Measurements from ENCODE around the genes ATG7 and MKRN2OS.

DNA sequence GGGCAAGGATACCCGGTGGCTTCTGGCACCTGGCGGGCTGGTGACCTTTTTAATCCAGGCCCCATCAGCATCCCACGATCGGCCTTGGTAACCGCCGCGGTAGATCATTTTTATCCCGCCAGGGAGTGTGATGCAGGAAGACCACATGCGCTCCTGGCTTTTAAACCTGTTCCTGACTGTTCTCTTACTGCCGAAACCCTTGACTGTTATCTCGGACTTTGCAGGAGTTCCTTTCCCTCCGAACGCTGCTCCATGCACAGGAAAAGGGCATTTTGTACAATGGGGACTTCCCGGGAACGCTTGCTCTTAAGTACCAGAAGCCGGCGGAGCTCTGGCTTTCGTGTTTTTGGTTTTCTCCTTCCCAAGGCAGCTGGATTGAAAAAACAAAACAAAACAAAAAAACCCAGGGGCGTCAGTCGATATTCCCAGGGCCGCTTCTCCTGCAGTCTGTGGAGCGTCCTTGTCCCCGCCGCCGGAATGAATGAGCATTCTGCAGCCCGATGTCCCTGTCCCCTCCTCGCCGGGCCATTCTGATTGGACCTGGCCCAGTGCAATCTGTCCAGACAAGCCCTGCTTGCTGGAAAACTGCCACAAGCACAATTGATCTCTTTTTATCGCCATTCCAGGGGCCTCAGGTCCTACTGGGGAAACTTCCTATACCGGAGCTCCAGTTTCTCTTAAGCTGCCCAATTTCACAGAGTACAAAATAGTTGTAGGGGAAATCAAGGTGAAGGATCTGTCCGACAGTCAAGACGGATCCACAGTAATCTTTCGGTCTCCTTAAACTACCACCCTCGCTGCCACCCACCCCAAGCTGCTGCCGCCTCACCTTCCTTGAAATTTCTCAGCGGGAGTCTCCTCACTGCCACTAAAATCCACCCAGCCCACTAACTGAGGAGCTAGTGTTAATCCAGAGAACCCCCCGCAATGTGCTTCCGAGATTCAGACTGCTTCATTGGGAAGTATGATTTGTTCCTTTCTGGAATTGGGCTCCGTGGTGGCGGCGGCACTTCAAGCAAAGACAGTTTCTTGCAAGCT lies 44.9 kb downstream of the SLC6A1 start:
- RRBS = 68% methylated on average over 3 of the region's 41 CpGs
CAGE:
- cytosol, long polyA plus RNA = no peak
- long polyA plus RNA = no peak
- nucleus, long polyA plus RNA = no peak

DNA sequence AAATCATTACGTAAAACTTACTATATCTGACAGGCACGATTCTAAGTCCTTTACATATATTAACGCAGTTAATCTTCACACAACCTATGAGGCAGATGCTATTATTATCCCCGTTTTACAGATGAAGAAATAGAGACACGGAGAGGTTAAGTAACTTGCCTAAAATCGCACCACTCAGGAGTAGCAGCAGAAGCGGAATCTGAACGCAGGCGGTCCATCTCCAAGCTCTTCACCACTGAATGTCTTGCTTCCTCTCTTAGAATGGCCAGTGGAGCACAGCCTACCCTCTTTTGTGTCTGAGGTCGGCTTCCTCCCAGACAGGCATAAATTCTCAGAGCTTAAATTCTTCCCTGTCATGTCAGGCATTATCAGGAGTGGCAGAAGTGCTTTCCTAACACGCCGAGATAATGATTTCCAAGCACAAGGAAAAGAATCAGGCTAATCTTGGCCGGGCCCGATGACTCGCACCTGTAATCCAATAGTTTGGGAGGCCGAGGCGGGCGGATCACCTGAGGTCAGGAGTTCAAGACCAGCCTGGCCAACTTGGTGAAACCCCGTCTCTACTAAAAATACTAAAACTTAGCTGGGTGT lies 30.0 kb downstream of the HRH1 start:
- RRBS = no CpG with 5 or more reads among the region's 19 CpGs
CAGE:
- cytosol, long polyA plus RNA = no peak
- long polyA plus RNA = no peak
- nucleus, long polyA plus RNA = start-site peak on the minus strand centred at position 295 of the sequence, 74 bp wide, 34 and 47 reads in 2 replicates

GRCh38 chr3:11271861-11272918 lies at the start of gene ATG7:
Gene ATG7, plus strand, starts transcription at chr3:11272397.
- RRBS = 1% methylated on average over 24 of the region's 54 CpGs
CAGE:
- cytosol, long polyA plus RNA = no peak
- long polyA plus RNA = no peak
- nucleus, long polyA plus RNA = start-site peak on the plus strand at chr3:11272394-11272409, 298 and 294 reads in 2 replicates

- RRBS = no CpG with 5 or more reads among the region's 16 CpGs
CAGE:
- cytosol, long polyA plus RNA = no peak
- long polyA plus RNA = no peak
- nucleus, long polyA plus RNA = no peak
These were observed 1.7 kb downstream of the ATG7 start for GRCh38 chr3:11273608-11274613.

DNA sequence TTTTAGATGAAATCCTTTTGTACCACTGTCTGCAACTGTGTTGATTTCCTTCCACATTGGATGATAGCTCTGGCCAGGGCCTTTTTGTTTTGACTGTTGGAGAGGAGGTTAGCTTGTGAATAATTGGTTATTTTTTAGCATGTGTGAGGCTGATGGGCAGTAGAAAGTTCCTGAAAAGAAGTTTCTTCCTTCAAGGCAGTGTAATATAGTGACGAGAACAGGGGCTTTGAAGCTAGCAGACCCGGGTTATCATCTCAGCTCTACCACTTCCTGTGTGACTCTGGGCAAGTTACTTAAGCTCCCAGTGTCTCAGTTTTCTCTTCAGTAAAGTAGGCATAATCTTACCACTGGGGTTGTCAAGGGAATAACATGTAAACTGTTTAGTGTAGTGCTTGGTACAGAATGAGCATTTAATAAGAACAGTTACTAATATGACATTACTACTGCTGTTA lies 19.0 kb downstream of the ATG7 start:
- RRBS = no CpG with 5 or more reads among the region's 2 CpGs
CAGE:
- cytosol, long polyA plus RNA = no peak
- long polyA plus RNA = no peak
- nucleus, long polyA plus RNA = no peak

DNA sequence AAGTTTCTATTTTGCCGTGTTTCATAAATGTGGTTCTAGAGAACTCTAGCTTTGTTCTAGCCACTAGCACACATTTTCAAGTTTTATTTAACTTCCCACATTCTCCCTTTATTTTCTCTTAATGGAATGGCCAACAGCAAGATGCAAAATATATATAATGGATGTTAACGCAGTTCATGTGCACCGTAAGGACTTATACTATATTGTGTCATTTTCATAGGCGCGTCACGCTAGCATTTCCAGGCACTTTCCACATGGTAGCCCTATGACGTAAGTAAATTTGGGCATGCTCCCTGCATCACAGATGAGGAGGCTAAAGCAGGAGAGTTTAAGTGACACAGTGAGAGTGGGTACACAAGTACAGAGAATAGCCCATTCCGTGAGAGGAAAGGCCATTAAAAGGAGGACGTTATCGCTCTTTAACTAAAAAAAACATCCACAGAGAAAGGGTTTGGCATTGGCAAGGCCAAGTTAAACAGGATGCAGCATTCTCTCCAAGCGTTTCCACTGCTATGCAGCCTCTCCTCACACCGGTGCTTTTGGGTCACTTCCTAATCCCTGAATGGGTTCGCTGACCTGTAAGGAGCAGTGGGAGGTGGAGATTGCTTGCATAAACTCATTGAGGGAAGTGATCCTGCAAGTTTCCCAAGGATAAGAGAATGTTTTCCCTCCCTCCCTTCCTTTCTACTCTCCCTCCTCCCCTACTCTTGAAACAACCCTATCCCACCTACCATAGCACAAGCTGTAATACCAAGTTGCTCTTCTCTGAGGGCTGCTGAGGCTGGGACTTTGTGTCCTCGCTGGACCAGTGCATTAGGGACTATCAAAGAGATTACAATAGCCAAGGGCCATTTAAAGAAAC lies 147.7 kb downstream of the VGLL4 start:
- RRBS = no CpG with 5 or more reads among the region's 14 CpGs
CAGE:
- cytosol, long polyA plus RNA = no peak
- long polyA plus RNA = no peak
- nucleus, long polyA plus RNA = no peak

DNA sequence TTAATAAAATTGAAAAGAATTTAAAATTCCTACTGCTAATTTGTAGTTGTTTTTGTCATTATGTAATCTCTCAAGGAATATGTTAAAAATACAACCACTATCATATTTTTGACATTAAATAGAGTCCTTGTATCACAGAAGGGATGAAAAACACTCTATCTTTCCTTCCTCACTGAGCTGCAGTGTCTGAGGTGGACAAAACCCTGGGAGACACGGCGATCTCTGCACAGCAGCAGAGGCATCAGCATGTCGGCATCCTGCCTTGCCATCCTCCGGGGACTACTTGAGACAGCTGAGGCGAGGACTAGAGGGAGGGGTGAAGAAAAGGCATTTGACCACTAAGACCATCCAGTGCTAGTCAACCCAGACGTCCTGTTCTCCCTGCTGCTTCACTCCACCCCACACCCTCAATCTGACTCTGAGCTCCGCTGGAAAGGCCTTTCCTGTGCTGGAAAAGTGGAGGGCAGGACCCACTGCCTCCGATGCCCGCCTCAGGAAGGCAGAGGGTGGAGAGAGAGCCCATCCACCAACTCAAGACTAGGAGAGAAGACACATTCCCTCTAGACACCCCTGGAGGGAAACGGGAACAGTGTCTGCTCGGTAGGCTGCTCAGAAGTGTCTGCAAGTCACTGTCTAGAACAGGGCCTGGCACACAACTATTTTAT lies 67.3 kb downstream of the VGLL4 start:
- RRBS = no CpG with 5 or more reads among the region's 11 CpGs
CAGE:
- cytosol, long polyA plus RNA = no peak
- long polyA plus RNA = no peak
- nucleus, long polyA plus RNA = no peak

DNA sequence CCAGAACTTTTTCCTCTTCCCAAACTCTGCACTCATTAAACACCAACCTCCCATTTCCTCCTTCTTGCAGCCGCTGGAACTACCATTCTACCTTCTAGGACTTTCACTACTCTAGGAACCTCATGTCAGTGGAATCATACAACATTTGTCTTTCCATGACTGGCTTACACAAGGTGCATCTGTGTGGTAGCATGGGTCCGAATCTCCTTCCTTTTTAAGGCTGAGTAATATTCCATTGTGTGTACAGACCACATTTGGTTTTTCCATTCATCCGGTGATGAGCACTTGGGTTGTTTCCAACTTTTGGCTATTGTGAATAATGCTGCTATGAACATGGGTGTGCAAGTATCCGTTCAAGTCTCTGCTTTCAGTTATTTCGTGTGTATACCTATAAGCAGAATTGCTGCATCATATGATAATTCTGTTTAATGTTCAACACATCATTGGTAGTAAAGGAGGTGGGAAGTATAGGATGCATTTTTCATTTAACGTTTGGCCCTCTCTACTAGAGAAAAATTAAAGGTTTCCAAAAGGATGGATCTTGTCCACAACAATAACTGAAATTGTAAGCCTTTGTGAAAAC lies 63.5 kb downstream of the VGLL4 start:
- RRBS = no CpG with 5 or more reads among the region's 6 CpGs
CAGE:
- cytosol, long polyA plus RNA = no peak
- long polyA plus RNA = no peak
- nucleus, long polyA plus RNA = no peak

DNA sequence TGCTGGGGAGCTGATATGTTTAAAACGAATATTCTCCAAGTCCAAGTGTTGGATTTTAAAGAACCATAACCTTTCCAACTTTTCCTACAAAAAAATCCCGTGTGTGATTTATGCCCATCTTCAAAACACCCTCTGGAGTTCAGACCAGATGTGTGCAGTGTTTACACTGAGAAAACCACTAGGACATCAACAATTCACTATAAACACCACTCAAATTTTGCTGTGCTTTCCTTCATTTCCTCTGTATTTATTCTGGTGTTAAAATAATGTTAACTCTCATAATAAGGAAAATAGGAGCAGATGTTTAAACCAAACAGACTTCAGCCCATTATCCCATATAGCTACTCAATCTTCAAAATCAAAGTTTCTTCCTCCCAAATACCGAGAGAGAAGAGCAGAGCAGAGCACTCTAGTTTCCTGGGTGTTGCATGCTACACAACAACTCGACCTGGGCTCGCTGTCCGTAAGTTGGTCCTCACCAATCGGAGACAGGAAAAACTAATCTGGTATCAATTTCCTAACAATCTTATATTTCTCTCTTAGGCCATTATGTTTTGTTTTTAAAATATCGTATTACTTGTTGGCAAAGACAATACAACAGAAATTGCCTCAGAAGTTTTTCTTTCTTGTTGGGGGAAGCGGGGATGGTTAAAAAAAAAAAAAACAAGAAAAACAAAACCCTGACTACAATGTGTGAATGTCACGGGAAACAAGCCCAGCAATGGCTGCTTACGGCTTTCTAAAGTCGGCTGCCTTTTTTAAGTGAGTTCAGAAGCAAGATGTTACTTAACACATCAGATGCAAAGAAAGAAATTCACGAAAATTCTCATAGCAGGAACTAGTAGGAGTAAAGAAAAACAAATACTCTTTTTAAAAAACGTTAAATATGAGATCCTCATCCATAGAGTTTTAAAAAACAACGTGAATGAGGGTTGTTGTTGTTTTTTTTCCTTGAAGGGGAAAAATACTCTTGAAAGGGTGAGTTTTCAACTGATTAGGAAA lies 2.0 kb downstream of the VGLL4 start:
- RRBS = no CpG with 5 or more reads among the region's 15 CpGs
CAGE:
- cytosol, long polyA plus RNA = no peak
- long polyA plus RNA = no peak
- nucleus, long polyA plus RNA = no peak

DNA sequence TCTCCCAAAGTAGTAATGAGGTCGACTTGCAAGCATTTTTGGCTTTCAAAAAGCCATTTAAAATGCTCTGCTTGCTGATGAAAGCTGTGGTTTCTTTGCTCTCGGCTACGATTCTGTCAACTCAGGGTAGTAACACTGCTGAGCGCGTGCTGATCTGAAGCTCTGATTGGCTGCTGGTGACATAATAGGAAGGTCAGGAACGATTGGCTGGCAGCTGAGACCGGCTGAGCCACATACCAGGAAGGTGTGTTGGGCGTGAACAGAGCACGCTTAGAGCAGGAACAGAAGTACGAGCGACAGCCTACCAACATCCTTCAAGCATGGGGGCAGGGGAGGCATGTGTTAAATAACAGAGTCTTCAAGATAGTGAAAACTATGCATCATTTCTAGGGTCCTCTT lies 76.2 kb downstream of the TAMM41 start:
- RRBS = no CpG with 5 or more reads among the region's 11 CpGs
CAGE:
- cytosol, long polyA plus RNA = no peak
- long polyA plus RNA = no peak
- nucleus, long polyA plus RNA = no peak

- RRBS = no CpG with 5 or more reads among the region's 7 CpGs
CAGE:
- cytosol, long polyA plus RNA = no peak
- long polyA plus RNA = no peak
- nucleus, long polyA plus RNA = no peak
These were observed 29.6 kb downstream of the TAMM41 start for GRCh38 chr3:11817013-11817511.

DNA sequence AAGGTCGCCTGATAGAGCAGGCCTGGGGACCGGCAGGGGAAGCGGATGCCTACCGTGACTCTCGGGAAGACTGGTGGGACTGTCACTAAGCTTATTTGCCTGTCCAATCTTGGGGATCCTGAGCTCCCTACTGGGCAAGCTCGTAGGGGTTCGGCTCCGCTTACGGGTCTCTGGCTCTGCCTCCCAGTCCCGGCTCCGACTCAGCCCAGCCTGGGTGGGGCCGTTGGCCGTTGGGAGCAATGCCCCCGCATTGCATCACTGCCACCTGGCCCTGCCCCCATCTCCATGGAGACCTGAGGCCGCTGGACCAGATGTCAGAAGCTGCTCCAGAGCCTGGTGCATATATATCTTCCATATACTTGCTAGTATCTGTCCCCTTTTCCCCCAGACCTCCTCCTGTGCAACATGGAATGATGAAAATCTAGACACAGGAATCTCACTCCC lies 64.6 kb upstream of the TAMM41 start:
- RRBS = no CpG with 5 or more reads among the region's 15 CpGs
CAGE:
- cytosol, long polyA plus RNA = no peak
- long polyA plus RNA = no peak
- nucleus, long polyA plus RNA = no peak

DNA sequence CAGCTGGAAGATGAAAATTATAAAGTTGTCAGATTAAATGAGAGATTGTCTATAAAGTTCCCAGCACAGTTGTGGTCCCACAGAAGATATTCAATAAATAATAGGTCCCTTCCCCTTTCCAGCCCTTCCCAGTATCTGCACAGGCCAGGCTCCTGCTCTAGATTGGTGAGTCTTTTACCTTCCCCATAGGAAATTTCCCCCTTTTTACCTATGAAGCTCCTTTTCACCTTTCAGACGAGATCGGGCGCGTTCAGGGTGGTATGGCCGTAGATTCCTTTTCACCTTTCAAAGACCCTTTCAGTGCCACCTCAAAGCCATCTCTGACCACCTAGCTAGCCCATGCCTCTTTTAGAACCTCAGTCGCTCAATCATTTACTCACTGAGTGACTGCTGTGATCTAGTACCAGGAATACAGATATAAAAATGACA lies 3.9 kb downstream of the TIMP4 start:
- RRBS = no CpG with 5 or more reads among the region's 6 CpGs
CAGE:
- cytosol, long polyA plus RNA = no peak
- long polyA plus RNA = no peak
- nucleus, long polyA plus RNA = no peak

GRCh38 chr3:12441119-12441634 lies 43.1 kb upstream of the TSEN2 start:
- RRBS = 15% methylated on average over 3 of the region's 15 CpGs
CAGE:
- cytosol, long polyA plus RNA = no peak
- long polyA plus RNA = no peak
- nucleus, long polyA plus RNA = no peak

DNA sequence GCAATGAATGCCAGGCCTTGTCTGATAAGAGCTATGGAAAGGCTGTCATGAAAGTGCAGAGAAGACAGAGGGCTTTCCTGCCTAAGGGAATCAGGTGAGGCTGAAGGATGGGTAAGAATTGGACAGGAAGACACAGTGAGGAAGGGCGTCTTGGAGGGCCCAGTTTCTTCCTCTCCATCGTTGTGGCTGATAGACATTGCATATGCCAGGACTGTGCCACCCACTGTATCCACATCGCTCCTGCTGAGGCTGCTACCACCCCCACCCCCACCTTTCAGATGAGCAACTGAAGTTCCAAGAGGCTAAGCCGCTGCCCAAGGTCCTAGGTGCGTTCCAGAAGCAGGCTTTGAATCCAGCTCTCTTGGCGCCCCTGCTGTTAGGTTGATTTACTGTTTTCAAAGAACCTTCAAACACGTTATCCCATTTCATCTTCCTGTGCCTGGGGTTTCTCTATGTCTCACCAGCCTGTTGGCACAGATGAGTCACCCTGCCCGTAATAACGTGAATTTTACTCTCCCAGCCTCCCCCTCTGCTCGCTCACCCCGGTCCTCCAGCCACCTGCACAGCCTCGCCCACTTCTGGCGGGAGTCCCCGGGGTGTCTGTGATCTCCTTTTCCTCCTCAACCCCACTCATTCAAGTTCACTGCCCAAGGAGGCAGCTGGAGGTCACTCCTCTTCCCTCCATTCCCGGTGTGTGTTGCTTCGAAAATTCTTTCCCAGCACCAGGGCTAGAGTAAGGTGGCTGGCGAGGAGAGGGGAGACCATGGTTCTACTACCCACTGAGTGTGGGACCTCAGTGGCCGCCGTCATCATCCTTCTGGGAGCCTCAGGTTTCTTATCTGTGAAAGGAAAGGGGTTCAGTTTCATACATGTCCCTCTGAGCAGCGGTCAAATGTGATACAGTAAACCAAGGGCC lies 13.0 kb upstream of the TSEN2 start:
- RRBS = 71% methylated on average over 5 of the region's 20 CpGs
CAGE:
- cytosol, long polyA plus RNA = no peak
- long polyA plus RNA = no peak
- nucleus, long polyA plus RNA = no peak

- RRBS = no CpG with 5 or more reads among the region's 15 CpGs
CAGE:
- cytosol, long polyA plus RNA = no peak
- long polyA plus RNA = no peak
- nucleus, long polyA plus RNA = no peak
These were observed at the start of gene MKRN2OS for GRCh38 chr3:12544988-12546096. Gene MKRN2OS, minus strand, starts transcription at chr3:12545499.

DNA sequence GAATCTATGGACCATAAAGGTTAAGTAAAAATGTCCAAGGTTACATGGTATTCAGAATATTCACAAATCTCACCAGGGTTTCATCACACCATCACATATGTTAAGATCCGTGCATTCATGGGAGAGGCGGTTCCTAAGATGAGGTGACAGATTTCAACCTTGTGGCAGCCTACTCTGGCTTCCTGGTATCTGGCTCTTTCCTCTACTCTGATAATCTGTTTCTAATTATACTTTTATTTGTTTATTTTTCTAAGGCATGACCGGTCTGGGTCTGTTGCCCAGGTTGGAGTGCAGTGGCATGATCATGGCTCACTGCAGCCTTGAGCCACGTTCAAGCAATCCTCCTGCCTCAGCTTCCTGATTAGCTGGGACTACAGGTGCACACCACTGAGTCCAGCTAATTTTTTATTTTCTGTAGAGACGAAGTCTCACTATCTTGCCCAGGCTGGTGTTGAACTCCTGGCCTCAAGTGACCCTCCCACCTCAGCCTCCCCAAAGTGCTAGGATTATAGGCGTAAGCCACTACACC lies 34.3 kb downstream of the RAF1 start:
- RRBS = no CpG with 5 or more reads among the region's 6 CpGs
CAGE:
- cytosol, long polyA plus RNA = no peak
- long polyA plus RNA = no peak
- nucleus, long polyA plus RNA = no peak

DNA sequence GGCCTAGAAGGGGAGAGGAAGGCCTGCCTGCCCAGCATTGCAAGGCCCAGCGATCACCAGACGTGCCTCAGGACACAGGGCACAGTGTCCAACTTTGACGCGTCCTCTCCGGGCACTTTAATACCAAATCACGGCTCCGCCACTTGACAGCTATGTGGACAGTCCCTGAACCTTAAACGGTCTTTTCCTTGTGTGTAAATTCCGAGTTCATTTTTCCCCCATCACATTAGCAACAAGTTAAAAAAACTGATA lies 418 bp upstream of the RAF1 start:
- RRBS = no CpG with 5 or more reads among the region's 9 CpGs
CAGE:
- cytosol, long polyA plus RNA = no peak
- long polyA plus RNA = no peak
- nucleus, long polyA plus RNA = no peak

- RRBS = no CpG with 5 or more reads among the region's 5 CpGs
CAGE:
- cytosol, long polyA plus RNA = no peak
- long polyA plus RNA = no peak
- nucleus, long polyA plus RNA = no peak
These were observed 5.5 kb downstream of the TMEM40 start for GRCh38 chr3:12753428-12753994.

GRCh38 chr3:12782392-12782914 lies 14.0 kb upstream of the CAND2 start:
- RRBS = no CpG with 5 or more reads among the region's 5 CpGs
CAGE:
- cytosol, long polyA plus RNA = no peak
- long polyA plus RNA = no peak
- nucleus, long polyA plus RNA = no peak